ENCODE measurements around the genes OR2M7 and OR2T2.

- PRO-cap: no peak
Measured at GRCh38 chr1:248324391-248325009, at the start of gene OR2M7. Gene OR2M7, minus strand, starts transcription at chr1:248324568.

GRCh38 chr1:248445267-248445764 lies at the start of gene OR2T2:
Gene OR2T2, plus strand, starts transcription at chr1:248445637.
- PRO-cap: no peak

GRCh38 chr1:248825227-248825417 lies 593 bp downstream of the SH3BP5L start:
- PRO-cap: no peak

- PRO-cap: no peak
Measured at GRCh38 chr1:248855084-248856084, 3.5 kb downstream of the ZNF692 start.

All from Calu3 (cell line).